Metastatic Liver Carcinoma in the Adrenal Gland (tissue), 2 donors: ENCODE results near the genes HYAL2, CACNA2D2, IQCF2 and DUSP7.

GRCh38 chr3:50322317-50323448 lies at the start of gene HYAL2:
Gene HYAL2 (minus strand): TSS chr3:50322745.
- PRO-cap, 2 experiments = no peak in any of the 2 experiments

DNA sequence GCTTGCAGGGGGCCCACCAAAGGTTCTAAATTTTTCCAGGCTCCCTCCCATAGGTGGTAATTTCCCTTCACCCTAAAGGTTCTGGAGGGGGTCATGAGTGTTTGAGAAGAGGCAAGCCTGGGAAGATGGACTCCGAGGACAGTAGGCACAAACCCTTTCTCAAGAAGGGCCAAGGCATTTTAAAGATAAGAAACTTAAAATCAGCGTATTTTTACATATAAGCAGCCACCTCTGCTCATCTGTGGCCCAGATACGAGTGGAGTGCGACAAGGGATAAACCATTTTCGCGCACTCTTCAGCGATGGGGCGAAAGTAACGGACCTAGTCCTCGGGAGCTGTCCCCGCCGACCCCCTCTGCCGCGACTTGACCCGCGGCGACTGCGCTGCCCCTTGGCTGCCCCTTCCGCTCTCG lies 510 bp downstream of the RASSF1 start:
- PRO-cap, 2 experiments = peak in 1 of 2 experiments; most common minus-strand start position 366 of the sequence (in 1)

- PRO-cap, 2 experiments = no peak in any of the 2 experiments
These were observed 29.7 kb upstream of the TMEM115 start for GRCh38 chr3:50388896-50389455.

- PRO-cap, 2 experiments = peak in 2 of 2 experiments; most common minus-strand start chr3:50503634 (in 2)
These were observed at the start of gene CACNA2D2 for GRCh38 chr3:50502813-50503980. Gene CACNA2D2 (minus strand): TSS chr3:50503634.

DNA sequence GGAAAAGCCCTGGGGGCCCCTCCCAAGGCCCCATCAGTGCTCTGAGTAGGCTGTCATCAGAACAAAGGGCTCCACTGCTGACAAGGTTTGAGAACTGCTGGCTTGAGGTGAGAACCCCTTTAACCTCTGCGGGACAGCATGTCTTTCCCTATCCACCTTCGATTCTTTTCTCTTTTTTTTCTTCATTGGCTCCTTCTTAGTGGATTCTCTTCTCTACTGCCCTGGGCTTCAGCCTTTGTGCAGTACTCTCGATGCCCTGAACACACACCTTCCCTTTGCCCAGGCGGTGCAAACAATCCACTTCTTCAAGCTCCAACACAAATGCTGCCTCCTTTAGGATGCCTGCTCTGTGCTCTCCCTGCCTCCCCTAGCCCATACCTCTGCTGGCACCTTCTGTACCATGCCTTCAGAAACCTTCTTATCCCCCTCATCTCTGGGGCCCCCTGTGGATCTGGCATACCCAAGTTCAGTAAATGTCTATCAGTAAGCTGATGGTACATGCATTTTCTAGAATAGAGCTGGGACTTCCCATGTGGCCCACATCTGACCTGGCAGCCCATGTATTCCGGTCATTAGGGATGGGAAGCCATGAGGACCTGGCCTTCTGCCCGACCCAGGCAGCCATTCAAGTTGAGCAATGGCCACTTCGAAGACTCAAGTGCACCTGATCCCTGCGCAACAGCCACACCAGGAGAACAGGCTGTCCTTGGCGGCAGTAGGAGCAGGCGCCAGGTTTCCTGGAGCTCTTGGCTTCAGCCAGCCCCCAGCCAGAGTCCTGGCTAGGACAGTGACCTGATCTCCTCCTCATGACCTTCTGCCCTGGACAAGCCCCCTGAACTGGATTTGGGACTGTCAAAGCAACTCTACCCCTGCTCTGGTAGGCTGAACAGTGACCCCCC lies 14.4 kb downstream of the HEMK1 start:
- PRO-cap, 2 experiments = no peak in any of the 2 experiments

GRCh38 chr3:50587988-50588946 lies 18.9 kb downstream of the HEMK1 start:
- PRO-cap, 2 experiments = peak in 1 of 2 experiments; most common plus-strand start chr3:50588390 (in 1); most common minus-strand start chr3:50588220 (in 1)

DNA sequence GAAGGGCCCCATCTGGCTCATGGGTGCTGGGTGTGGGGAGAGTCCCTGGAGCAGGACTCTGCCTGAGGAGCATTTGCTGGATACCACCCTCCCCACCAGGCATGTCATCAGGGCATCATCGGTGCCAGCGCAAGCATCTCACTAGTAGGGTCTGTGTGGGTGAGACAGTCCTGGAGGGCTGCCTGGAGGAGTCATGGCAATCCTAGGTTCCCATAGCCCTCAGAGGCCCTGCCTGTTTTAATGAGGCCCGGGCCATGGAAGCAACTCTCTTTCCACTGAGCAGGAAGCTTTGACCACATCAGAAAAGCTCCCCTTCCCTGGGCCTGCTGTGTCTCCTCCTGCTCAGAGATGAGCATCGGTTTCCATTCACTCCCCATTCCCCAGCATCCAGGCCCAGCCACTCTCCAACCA lies 9.3 kb downstream of the CISH start:
- PRO-cap, 2 experiments = no peak in any of the 2 experiments

- PRO-cap, 2 experiments = no peak in any of the 2 experiments
These were observed 2.0 kb downstream of the CISH start for GRCh38 chr3:50609559-50610057.

DNA sequence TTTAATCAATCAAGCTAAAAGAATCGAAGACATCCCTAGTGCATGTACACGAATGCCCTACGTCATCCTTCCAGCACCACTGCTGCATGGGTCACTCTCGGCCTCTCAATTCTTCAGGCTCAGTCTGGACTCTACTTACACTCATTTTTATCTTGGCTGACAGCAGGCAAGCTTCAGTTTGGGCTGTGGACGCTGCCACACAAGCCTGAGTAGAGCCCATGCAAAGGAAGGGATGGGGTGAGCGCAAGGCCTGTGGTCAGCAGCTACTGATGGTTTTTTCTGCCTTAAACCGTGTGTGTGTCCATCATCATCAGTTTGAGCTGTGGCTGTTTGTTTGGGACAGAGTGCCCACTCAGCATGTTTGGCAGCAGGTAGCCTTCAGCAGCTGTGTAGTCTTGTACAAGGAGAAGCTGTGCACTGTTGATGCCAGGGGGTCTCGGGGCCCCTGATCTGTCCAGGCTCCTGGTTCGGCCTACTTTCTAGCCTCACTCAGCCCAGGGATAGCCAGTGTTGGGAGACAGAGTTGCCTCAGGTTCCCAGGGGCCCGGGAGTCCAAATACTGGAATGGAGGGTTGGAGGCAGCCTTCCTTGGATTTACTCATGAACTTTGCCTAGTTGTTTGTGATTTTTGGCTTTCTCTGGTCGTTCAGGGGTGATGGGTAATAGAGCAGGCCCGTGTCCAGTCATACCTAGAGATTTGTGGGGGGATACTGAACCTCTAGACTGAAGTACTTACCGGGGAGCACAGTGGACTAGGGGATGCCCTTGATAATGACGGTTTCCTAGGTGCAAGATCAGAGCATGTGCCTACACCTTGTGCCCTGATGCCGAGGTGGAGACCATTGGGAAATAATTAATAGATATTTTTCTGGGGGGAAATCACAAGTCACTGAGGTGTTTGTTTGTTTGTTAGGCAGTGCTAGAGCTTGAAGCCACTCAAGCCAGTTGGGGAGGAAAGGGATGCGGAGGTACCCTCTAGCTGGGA lies 3.6 kb downstream of the RBM15B start:
- PRO-cap, 2 experiments = no peak in any of the 2 experiments

DNA sequence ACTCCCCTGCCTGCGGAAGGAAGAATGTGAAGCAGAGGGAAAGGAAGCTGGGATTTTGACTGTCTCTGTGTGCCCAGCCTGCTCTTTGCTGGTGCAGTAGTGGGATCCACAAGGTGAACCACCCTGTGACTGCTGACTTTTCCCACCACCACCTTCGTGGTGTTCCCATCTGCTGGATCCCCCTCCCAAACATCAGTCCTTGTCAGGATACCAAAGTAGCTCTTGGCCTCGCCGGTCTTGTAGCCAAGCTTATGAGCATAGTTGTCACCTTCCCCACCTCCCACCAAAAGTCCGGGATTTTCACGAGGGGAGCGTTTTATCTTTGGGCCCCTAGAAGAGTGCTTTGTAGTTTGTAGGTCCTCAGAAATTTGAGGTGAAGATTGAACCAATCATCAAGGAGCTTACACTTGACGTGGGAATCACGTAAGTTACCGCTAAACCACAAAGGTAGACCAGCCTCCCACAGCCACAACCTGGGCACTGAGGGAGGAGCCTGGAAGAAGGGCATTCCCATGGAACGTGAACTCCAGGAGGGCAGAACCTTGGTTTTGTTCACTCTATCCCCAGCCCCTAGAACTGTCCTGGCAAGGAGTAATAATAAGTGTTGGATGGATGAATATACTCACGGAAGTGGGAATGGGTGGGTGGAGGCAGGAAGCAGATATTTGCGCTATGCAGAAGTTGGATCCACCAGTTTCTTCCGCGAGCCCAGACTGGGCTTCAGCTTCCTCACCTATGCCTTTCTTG lies 856 bp upstream of the TEX264 start:
- PRO-cap, 2 experiments = no peak in any of the 2 experiments

DNA sequence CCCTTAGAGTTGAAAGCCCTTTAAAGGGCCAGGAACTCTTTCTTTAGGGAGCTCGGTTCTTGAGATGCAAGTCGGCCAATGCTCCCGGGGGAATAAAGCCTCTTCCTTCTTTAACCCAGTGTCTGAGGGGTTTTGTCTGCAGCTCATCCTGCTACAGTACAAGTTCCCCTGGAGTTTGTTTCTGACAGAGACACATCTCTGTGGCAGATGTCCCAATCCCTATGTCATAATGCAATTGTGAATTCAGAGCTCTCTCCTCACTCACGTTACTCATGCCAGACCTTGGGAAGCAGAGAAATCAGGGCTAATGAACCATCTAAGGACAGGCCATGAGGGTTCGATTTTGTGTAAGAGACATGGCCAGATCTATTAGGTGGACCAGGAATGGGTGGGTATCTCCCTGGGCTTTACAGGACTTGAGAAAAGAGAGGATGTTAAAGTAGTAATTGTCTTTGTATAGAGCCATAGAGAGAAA lies at the start of gene IQCF2:
IQCF2 (plus strand) TSS at position 278 of the 475 bp plus-strand sequence.
- PRO-cap, 2 experiments = no peak in any of the 2 experiments

DNA sequence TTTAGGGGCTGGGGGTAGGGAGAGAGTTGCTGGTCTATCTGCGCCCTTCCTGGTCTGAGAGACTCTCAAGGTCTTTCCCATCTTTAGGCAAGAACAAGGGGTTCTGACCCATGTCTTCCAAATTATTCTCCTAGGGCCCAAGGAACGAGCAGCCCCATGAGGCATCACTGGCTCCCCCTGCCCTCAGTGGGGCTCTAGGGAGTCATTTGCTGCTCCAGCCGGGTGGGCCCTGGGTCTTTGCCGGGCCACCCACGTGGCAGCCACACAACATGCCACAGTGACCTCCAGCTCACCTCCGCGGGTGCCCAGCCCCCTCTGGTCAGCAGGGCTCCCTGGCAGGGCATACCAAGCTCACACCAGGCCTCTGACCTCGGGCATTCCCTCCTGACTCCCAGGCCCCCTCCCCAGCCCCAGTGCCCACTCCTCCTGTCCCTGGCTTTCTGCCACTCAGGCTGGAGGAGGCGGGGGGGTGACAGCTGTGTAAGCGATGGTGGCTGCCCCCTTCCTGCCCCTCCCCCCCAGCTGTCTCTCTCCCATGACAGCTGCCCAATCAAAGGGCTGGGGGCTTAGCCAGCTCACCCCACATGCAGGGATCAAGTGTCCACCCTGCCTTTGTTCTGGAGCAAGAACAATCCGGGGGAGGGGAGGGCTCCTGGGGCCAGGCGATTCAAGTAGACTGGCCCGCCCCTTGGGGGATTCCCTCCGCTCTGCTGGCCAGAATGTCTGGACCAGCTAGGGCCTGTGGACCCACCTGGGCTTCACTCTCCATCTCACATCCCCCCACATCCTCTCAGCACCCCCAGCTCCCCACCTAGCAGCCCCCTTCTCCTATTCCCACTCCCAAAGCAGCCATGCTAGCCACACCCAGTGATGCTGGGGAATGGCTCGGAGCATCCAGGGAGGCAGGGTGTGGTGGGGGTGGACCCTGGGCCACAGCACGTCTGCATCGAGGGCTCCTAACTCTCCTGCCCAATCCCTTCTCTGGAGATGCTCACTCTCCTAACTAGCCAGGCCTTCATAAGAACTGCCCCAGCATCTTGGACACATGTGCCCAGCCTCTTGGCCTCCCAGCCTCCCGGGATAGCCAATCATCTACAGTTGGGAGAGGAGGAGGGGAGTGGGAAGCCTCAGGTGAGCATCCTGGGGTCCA lies 3.1 kb downstream of the PCBP4 start:
- PRO-cap, 2 experiments = no peak in any of the 2 experiments

- PRO-cap, 2 experiments = no peak in any of the 2 experiments
These were observed 630 bp upstream of the PCBP4 start for GRCh38 chr3:51967713-51968455.

GRCh38 chr3:51975623-51976254 lies 875 bp downstream of the ABHD14A start:
- PRO-cap, 2 experiments = no peak in any of the 2 experiments

GRCh38 chr3:52056270-52056784 lies at the start of gene DUSP7:
Gene DUSP7 (minus strand): TSS chr3:52056571.
- PRO-cap, 2 experiments = peak in 2 of 2 experiments; most common plus-strand start chr3:52056706 (in 1); most common minus-strand start chr3:52056567 (in 2)

GRCh38 chr3:52181427-52181954 lies 16.5 kb upstream of the ALAS1 start:
- PRO-cap, 2 experiments = peak in 1 of 2 experiments; most common plus-strand start chr3:52181807 (in 1); most common minus-strand start chr3:52181757 (in 1)

DNA sequence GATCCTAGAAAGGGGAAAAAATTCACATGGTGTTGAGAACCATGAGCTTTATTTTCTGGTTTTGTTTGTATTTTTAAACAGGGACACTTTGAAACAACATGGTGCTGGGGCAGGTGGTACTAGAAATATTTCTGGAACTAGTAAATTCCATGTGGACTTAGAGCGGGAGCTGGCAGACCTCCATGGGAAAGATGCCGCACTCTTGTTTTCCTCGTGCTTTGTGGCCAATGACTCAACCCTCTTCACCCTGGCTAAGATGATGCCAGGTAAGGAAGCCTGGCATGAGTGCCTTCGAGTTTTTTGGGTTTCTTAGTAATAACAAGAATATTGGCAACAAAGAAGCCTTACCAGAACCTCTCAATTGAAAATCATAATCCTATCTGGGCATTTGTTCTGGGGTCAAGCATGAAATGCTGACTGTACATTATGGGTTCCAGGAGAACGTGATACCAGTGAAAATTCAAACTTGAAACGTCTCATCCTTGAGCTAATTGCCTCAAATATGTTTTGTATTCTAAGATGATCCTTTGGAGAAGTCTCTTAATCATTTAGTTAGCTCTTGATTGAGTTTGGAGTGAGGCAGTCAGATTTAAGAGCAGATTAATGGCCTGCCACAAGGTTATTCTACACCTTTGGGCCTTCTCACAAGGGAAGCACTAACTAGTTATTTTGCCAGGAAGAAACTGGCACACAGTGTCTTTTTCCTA lies 8.0 kb downstream of the ALAS1 start:
- PRO-cap, 2 experiments = no peak in any of the 2 experiments

- PRO-cap, 2 experiments = peak in 2 of 2 experiments; most common plus-strand start chr3:52210235 (in 2)
These were observed 12.3 kb downstream of the ALAS1 start for GRCh38 chr3:52209962-52211029.

- PRO-cap, 2 experiments = peak in 1 of 2 experiments; most common plus-strand start chr3:52237382 (in 1)
These were observed 1.9 kb downstream of the TWF2 start for GRCh38 chr3:52237038-52237483.

- PRO-cap, 2 experiments = no peak in any of the 2 experiments
These were observed 3.4 kb downstream of the PPM1M start for GRCh38 chr3:52248845-52249412.